Gallbladder (tissue), 1 donor: ENCODE results near the gene XRN2.

DNA sequence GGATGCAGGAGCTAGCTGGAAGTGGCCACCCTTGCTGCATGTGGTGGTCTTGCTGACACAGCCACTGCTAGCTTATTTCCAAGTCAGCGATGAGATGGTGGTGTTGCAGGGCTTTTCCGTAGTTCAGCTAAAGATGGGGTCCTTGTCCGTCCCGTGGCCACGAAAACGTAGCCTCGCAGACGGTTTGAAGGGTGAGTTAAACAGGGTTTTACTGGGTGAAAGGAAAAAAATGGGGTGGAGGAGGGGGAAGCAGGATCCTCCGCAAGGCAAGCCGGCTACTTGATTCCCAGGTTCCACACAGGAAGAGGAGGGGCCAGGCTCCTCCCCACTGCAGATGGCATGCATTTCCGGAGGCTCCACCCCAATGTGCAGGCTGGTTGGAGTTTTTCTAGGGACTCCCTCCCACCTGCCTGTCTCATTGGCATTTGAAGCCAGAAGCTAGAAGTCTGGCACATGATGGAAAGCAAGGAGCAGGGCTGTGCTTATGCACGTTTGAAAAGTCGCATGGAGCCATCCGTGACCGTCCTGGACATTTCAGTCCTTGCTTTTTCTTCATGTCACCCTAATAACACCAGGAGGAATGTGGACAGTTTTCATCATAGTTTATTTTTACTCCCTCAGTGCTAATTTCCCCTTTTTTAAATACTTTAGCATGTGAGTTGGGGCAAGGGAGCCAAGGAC lies 100.2 kb upstream of the INSM1 start:
- PRO-cap, result no peak

DNA sequence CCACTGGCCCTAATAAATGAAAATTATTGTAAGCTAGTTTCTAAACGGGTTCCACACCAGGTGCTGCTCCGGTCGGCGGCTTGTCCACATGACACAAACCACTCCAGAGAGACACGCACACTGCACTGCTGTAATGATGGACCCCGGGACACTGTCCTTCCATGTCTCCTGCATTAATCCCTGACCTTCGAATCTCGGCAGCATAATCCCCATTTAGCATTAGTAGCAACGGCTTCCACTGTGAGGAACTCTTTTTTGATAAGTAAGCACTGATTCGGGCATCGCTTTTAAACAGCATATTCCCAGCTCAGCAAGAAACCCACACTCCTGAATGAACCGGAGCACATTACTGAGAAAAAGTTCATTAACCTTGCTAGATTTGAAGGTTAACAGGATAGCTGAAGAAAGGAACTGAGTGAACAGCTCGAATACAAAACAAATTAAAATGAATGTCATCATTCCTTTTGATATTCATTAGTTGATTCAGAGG lies 43.6 kb downstream of the INSM1 start:
- PRO-cap, result no peak

DNA sequence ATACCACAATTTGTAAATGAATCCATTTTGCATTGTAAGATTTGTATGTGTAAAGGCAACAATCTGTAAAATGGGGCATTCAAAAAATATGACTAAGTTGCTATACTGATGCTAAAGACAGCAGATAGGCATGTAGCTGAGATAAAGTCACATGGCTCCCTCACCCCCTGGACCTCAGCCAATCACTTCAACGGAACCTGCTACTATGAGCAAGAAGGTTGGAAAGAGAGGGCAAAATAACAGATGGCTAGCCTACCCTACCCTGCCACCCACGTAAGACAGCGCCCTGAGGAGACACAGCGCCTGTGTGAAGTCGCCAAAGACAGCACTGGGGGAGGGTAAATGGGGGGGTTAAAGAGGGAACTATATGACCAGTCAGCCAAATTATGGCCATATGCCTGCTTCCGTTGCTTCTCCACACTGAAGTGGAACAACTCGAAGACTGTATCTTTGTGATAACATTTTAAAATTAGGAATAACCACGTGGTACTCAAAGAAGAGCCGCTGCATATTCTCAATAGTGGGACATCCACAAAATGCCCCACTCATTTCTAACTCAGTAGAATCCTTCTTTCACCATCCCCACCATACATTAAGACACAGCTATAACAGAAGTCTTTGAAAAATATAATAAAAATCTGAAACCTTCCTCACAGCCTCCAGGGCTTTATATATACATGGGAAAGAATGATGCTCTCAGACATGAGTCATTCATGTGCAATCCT lies 163.1 kb downstream of the RALGAPA2 start:
- PRO-cap, result no peak

GRCh38 chr20:20711884-20712339 lies 532 bp downstream of the RALGAPA2 start:
- PRO-cap, result unidirectional peak, plus-strand start at chr20:20712063

- PRO-cap, result no peak
Observed at GRCh38 chr20:20743272-20744193, 31.1 kb upstream of the RALGAPA2 start.

DNA sequence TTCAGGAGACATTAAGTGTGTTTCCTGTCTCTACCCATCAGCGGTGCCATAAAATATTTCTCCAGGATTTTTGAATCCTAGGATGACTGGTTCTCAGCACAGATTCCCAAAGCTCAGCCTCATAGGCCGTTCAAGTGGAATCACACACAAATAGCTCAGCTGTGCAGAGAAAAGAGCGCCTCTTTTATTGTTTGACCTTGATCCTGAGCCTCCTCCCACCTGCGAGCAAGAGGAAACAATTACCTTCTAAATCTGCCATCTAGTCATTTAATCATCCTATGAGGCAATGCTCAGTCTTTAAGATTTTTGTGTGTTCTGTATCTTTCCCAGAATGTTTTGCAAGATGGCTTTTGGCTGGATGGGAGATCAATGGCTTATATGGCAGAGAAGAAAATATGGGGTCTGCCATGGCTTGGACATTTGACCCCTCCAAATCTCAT lies 31.9 kb upstream of the RALGAPA2 start:
- PRO-cap, result no peak

DNA sequence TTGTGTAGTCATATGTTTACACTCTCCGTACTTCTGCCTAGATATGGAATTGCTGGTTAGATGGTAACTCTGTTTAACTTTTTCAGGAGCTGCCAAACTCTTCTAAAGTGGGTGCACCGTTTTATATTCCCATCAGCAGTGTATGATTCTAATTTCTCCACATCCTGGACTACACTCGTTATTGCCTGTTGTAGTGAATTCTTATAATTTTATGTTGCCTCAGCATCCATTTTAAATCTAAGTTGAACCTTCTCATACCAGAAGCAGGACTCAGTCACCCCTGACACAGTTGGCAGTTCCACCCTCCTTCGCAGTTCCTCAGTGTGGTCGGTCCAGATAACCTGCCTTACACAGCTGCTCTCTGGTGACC lies 33.9 kb downstream of the KIZ start:
- PRO-cap, result no peak

DNA sequence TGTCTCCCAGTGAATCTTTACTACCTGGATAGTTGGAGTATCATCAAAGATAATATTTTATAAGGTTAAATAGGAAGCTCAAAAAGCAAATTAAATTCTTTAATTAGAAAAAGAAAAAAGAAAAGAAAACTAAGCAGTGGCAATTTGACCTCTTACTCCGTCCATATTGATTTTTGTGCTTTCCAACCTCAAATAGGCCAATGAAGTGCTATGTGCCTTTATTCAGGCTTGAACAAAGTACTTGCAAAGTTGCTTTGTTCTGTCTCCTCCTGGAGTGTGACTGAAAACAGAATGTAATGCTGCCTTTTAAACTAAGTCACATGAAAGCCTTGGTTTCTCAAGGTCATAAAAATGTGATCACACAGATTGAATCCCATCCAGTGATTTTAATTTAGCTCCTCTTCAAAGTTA lies 48.5 kb downstream of the KIZ start:
- PRO-cap, result no peak

DNA sequence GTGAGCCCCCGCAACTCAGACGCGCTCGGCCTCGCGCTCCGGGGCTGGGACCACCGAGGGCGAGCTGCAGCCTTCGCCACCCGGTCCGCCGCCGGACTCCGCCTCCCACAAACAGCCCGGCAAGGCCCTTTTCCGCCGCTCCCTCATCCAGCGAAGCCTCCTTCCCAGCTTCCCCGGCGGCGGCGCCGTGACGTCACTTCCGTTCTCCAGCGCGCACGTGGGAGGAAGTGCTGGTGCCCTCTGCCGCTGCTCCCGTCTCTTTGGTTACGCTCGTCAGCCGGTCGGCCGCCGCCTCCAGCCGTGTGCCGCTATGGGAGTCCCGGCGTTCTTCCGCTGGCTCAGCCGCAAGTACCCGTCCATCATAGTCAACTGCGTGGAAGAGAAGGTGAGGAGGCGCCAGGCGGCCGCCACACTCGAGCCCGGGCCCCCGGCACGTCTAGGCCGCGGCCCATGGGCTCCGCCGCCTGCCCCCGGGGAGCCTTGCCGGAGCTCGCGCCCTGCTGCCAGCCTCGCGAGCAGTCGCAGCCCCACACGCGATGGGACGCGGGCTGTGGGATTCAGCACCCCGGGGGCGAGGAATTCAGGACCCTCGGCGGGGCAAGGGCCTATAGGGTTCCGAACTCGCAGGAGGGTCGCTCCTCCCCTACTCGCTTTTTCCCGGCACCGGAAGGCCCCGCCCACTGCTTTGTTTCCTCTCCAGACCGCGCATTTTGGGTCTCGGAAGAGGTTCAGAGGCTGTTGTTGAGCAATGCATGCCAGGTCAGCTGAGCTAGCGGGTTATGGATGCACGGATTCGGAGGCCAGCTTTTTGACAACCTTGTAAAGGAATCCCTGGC lies at the start of gene XRN2:
Gene XRN2, plus strand, starts transcription at position 243 of the 836 bp plus-strand sequence.
- PRO-cap, result bidirectional peak, plus-strand start at position 263 of the sequence, minus-strand start at position 198 of the sequence; bidirectional peak, plus-strand start at position 748 of the sequence, minus-strand start at position 645 of the sequence

GRCh38 chr20:21522238-21523080 lies 8.6 kb upstream of the NKX2-2 start:
- PRO-cap, result no peak

DNA sequence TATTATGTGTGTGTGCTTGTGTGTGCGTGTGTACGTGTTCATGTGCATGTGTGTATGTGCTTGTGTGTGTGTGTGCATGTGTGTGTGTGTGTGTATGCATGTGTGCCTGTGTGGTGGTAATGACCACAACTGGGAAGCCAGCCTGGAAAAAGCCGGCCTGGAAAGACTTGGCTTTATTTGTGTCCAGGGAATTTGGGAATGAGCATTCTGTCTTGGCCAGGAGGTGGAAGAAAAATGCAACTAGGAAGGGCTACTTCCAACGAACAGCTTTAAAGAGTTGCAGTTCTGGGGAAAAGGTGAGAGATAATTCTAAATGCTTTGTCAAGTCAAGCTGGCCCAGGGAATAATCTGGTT lies 157.6 kb downstream of the PAX1 start:
- PRO-cap, result no peak

- PRO-cap, result no peak
Observed at GRCh38 chr20:22429355-22429992, 154.9 kb downstream of the FOXA2 start.

DNA sequence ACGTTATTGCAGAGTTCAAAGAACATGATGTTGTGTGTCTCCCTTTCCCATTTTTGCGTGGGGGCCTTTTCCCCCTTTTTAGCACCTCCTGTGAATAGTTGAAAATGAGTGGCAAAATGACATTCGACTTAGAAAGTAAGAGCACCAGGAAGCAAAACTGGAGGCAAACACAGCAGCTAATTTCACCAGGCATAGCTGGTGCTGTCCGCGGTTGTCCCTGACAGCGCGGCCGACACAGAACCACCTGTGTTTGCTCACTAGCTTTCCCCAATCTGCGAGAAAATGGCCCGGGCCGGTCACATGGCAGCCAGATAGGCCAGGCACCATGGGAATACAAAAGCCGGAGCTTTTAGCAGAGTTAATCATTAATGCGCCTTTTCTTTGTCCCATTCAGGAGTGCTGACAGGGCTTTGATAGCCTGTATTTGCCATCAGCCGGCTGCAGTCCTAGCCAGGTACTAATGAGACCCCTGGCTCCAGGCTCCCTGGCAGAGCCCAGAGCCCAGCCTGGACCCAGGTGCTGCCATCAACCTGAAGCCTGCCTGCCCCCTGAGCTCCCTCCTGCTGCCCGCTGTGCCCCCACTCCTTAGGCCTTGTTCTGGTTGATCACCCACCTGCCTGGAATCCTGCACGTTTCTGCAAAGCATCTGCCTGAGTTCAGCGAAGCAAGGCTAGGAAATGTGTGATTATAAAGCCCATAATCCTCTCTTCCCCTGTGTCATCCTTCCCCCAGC lies 93.5 kb downstream of the FOXA2 start:
- PRO-cap, result unidirectional peak, minus-strand start at position 274 of the sequence

GRCh38 chr20:22499684-22500270 lies 84.6 kb downstream of the FOXA2 start:
- PRO-cap, result no peak

GRCh38 chr20:22795639-22796041 lies 211.3 kb upstream of the FOXA2 start:
- PRO-cap, result no peak

DNA sequence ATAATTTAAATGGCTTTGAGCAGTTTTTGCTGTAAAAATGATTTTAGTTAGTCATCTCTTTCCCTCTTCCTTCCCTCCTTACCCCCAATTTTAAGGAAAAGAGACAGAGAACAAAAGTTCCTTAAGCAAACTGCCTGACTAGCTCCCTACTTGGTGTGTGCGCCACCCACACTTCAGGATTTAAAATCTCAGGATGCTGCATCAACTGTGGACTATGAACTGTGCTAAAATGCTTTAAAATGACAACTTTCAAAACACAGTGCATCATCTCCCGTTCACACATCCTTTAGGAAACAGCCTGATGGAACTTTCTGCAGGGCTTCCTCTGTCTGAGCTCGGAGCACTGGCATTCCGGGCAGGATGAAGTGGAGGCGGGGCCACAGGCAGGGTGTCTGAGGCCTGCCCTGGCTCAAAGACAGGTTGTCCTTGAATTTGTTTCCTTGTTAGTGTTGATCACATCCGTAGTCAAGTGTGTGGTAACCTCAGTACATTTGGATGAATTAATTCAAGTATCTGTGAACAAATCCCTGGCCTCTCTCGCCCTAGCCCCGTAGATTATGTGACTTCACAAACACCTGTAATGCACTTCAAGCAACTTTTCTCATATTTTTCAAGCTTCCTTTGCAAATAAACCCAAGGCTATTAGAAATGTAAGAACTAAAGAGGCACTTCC lies 3.3 kb downstream of the CD93 start:
- PRO-cap, result bidirectional peak, plus-strand start at position 518 of the sequence, minus-strand start at position 288 of the sequence

- PRO-cap, result no peak
Observed at GRCh38 chr20:23083332-23083973, 2.7 kb downstream of the CD93 start.

DNA sequence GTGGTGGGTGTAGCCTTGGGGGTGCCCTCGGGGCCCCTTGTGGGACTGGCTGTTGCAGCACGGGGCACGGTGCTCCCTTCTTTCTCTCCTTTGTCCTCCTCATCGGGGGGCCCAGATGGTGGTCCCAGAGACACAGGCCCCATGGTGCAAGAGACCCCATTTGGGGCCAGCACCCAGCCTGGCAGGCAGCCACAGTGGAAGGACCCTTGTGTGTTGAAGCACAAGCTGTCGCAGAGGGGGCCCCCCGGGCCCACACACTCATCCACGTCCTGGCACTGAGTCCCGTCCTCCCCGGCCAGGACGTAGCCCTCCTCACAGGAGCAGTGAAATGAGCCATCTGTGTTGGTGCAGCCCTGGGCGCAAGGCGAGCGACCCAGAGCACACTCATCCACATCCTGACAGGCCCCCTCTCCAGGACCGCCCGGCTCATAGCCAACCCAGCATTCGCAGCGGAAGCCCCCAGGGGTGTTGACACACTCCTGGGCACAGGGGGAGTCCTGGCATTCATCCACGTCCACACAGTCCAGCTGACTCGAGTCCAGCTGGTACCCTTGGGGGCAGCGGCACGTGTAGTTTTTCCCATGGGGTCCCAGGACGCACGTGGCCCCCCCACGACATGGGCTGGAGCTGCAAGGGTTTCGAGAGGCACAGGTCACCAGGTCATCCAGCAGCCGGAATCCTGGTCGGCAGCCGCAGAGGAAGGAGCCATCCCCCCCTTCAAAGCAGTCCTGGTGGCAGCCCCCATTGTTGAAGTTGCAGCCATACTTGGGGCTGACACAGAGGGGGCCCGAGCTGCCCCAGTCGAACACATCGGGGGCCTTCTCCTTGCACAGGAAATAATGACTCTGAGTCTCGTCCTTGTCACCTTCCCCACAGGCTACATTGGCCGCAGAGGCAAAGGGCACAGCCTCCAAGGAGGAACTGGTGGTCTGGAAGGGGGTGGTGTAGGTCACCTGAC lies 1.2 kb downstream of the CD93 start:
- PRO-cap, result no peak

- PRO-cap, result no peak
Observed at GRCh38 chr20:23087813-23088300, 1.7 kb upstream of the CD93 start.

DNA sequence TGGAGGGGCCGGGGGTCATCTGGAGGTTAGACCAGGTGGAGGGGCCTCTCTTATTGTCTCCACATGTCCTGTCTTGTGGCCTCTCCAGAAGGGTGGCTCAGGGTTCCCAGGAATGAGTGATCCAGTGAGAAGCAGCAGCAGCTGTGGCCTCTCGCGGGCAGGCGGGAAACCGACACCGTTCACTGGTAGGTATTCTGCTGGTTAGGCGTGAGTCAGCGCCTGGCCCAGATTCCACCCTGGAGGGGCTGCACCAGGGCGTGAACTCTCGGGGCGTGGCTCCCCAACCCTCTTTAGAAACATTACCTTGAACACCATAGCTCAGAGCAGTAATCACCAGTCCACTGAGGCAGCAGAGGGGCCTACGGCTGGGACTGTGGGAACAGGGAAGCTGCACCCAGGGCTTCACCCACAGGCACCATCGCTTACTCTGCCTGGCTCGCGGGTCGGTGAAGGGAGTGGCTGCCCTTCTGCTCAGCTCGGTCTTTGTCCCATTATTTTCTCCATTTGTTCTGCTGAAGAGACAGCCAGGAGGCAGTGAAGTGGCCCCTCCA lies 50.8 kb upstream of the CD93 start:
- PRO-cap, result unidirectional peak, plus-strand start at position 321 of the sequence